Testis (tissue), 5 donors: Measurements from ENCODE around the genes SPIRE2 and MC1R.

GRCh38 chr16:89407198-89408441, 82.7 kb downstream of the ANKRD11 start:
- PRO-cap, 3 experiments, result no peak in any of the 3 experiments
- RAMPAGE, long total RNA, 2 experiments, result no peak in any of the 2 experiments
- RRBS, result no CpG with 5 or more reads among the region's 26 CpGs

DNA sequence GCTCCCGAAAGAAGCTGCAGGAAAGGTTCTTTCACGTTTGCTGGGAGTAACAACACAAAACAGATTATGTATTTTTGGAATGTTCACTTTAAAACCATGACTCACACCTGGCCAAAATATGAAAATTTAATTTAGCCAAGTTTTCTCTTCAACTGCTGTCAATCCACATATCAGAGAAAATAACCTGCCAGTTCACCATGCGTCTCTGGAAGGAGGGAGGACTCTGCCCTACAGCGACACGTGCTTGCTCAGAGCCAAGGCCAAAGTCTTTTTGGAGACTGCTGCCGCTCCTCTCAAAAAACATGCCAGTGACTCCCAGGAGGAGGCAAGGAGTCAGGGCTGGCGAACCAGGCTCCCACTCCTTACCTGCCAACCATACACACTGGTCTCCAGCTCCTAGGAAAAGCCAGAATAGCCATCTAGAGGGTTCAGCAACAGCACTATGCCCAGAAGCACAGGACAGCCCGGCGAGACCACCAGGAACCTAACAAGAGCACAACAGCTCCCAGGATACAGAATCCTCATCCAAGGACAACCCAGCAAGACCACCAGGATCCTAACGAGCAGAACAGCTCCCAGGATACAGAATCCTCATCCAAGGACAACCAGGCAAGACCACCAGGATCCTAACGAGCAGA, 73.0 kb downstream of the ANKRD11 start:
- PRO-cap, 3 experiments, result no peak in any of the 3 experiments
- RAMPAGE, long total RNA, 2 experiments, result no peak in any of the 2 experiments
- RRBS, result no CpG with 5 or more reads among the region's 11 CpGs

DNA sequence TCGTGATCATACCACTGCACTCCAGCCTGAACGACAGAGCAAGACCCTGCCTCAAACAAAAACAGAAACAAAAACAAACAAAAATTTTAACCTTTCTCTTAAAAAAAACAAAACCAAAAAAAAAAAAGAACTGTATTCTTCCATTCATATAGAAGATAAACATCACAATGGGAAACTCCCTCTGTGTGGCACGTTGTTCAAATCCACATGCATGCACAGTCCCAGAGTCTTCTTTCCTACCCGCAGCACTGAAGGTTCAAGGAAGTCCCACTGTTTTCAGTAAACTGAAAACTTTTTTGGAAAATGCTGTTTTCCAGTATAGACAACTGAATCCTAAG, 51.5 kb downstream of the ANKRD11 start:
- PRO-cap, 3 experiments, result no peak in any of the 3 experiments
- RAMPAGE, long total RNA, 2 experiments, result no peak in any of the 2 experiments
- RRBS, result no CpG with 5 or more reads among the region's 4 CpGs

- PRO-cap, 3 experiments, result no peak in any of the 3 experiments
- RAMPAGE, long total RNA, 2 experiments, result no peak in any of the 2 experiments
- RRBS, result no CpG with 5 or more reads among the region's 8 CpGs
Measured at GRCh38 chr16:89439549-89440217, 50.7 kb downstream of the ANKRD11 start.

GRCh38 chr16:89485298-89486366, 4.7 kb downstream of the ANKRD11 start:
- PRO-cap, 3 experiments, result no peak in any of the 3 experiments
- RAMPAGE, long total RNA, 2 experiments, result no peak in any of the 2 experiments
- RRBS, result no CpG with 5 or more reads among the region's 11 CpGs

- PRO-cap, 3 experiments, result peak in 1 of 3 experiments; most common minus-strand start chr16:89498970 (in 1)
- RAMPAGE, long total RNA, 2 experiments, result no peak in any of the 2 experiments
- RRBS, result no CpG with 5 or more reads among the region's 9 CpGs
Measured at GRCh38 chr16:89498868-89499310, 8.5 kb upstream of the ANKRD11 start.

GRCh38 chr16:89563893-89564288, 3.4 kb downstream of the RPL13 start:
- PRO-cap, 3 experiments, result no peak in any of the 3 experiments
- RAMPAGE, long total RNA, 2 experiments, result no peak in any of the 2 experiments
- RRBS, result no CpG with 5 or more reads among the region's 8 CpGs

- PRO-cap, 3 experiments, result no peak in any of the 3 experiments
- RAMPAGE, long total RNA, 2 experiments, result no peak in any of the 2 experiments
- RRBS, result 4% methylated on average over 34 of the region's 54 CpGs
Measured at GRCh38 chr16:89574341-89575028, 1.1 kb upstream of the CPNE7 start.

- PRO-cap, 3 experiments, result no peak in any of the 3 experiments
- RAMPAGE, long total RNA, 2 experiments, result no peak in any of the 2 experiments
- RRBS, result no CpG with 5 or more reads among the region's 16 CpGs
Measured at GRCh38 chr16:89644010-89644758, 13.3 kb downstream of the CHMP1A start.

DNA sequence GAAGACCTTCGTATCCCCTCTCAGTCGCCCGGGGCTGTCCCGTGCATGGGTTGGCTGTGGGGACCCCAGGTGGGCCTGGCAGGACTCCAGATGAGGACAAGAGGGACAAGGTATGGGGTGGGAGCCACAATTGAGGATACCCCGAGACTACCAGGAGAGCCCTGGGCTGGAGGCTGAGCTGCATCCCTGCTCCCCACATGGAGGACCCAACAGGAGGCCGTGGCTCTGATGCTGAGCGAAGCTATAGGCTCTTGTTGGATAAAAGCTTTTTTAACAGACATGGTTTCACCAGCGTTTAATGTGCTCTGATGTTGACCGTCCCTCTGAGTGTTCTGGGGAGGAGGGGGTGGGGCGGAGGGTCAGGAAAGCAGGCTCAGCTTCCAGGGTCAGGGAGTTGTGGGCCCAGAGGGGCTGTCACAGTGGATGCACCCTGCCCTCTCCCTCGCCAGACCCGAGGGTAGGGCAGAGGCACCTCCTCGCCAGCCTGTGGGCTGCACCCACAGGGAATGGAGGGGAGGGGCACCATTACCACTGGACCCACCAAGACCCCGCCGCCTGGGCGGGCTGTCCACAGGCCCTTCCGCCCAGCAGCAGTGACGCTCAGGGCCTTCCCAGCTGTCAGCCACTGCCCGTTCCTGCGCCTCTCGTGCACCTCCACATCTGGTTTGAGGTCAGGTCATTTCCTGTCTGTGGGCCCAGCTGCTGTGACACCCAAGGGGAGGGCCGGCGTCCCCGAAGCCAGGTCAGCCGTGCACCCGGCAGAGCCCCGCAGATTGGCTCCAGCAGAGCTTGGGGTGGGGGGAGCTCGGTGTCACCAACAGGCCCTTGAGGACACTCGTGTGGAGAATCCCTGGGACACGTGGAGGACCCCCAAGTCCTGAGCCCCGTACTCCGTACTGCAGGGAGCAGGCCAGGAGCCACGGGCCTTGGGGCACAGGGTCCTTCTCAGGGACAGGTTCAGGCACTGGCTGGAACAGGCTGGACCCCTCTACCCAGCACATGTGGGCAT, 5.1 kb downstream of the SPATA2L start:
- PRO-cap, 3 experiments, result no peak in any of the 3 experiments
- RAMPAGE, long total RNA, 2 experiments, result no peak in any of the 2 experiments
- RRBS, result no CpG with 5 or more reads among the region's 33 CpGs

GRCh38 chr16:89699835-89700805, 1.4 kb downstream of the SPATA2L start:
- PRO-cap, 3 experiments, result peak in 3 of 3 experiments; most common plus-strand start chr16:89700379 (in 3); most common minus-strand start chr16:89700240 (in 2)
- RAMPAGE, long total RNA, 2 experiments, result no peak in any of the 2 experiments
- RRBS, result 3% methylated on average over 18 of the region's 51 CpGs

- PRO-cap, 3 experiments, result no peak in any of the 3 experiments
- RAMPAGE, long total RNA, 2 experiments, result no peak in any of the 2 experiments
- RRBS, result no CpG with 5 or more reads among the region's 40 CpGs
Measured at GRCh38 chr16:89722949-89724074, 2.0 kb downstream of the ZNF276 start.

GRCh38 chr16:89827571-89828602, at the start of gene SPIRE2:
Gene SPIRE2 (plus strand): TSS chr16:89828475.
- PRO-cap, 3 experiments, result peak in 3 of 3 experiments; most common plus-strand start chr16:89828508 (in 3); most common minus-strand start chr16:89828360 (in 2)
- RAMPAGE, long total RNA, 2 experiments, result no peak in any of the 2 experiments
- RRBS, result 1% methylated on average over 57 of the region's 106 CpGs

GRCh38 chr16:89863769-89864814, 9.3 kb upstream of the TCF25 start:
- PRO-cap, 3 experiments, result peak in 3 of 3 experiments; most common plus-strand start chr16:89863966 (in 2); most common minus-strand start chr16:89863854 (in 2)
- RAMPAGE, long total RNA, 2 experiments, result no peak in any of the 2 experiments
- RRBS, result no CpG with 5 or more reads among the region's 25 CpGs

GRCh38 chr16:89899979-89900570, 18.6 kb upstream of the MC1R start:
- PRO-cap, 3 experiments, result no peak in any of the 3 experiments
- RAMPAGE, long total RNA, 2 experiments, result no peak in any of the 2 experiments
- RRBS, result no CpG with 5 or more reads among the region's 23 CpGs

GRCh38 chr16:89918212-89918968, at the start of gene MC1R:
Gene MC1R (plus strand): TSS chr16:89918862.
- PRO-cap, 3 experiments, result no peak in any of the 3 experiments
- RAMPAGE, long total RNA, 2 experiments, result no peak in any of the 2 experiments
- RRBS, result no CpG with 5 or more reads among the region's 32 CpGs

DNA sequence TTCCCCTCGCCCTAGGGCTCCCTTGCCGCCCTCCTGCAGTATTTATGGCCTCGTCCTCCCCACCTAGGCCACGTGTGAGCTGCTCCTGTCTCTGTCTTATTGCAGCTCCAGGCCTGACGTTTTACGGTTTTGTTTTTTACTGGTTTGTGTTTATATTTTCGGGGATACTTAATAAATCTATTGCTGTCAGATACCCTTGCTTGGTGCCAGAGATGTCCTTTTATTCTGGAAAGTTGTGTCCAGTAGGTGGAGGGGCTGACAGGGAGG, 12.7 kb downstream of the TUBB3 start:
- PRO-cap, 3 experiments, result no peak in any of the 3 experiments
- RAMPAGE, long total RNA, 2 experiments, result no peak in any of the 2 experiments
- RRBS, result no CpG with 5 or more reads among the region's 7 CpGs

DNA sequence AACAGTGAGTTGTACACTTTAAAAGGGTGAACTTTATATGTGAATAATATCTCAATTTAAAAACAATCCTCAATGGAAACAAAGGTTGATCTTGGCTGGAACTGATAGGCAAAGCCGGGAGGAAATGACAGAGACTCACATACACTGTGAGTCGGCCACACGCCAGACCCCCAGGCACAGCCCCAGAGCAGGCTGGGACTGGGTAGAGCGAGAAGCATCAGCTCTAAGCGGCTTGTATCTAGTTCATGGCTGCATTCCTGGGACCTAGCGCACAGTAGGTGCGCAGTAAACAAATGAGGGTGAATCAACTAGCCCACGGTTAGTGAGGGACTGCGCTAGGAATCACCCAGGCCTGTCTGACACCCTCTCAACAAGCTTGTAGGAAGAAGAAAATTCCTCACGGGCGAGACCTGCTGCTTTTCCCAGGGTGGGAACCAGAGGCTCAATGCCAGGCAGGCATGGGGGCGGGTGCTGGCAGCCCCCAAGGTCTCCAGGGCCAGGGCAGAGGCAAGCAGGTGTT, 3.2 kb downstream of the DBNDD1 start:
- PRO-cap, 3 experiments, result no peak in any of the 3 experiments
- RAMPAGE, long total RNA, 2 experiments, result no peak in any of the 2 experiments
- RRBS, result no CpG with 5 or more reads among the region's 12 CpGs

- PRO-cap, 3 experiments, result no peak in any of the 3 experiments
- RAMPAGE, long total RNA, 2 experiments, result no peak in any of the 2 experiments
- RRBS, result no CpG with 5 or more reads among the region's 5 CpGs
Measured at GRCh38 chr16:90020174-90020555, 909 bp upstream of the DBNDD1 start.

DNA sequence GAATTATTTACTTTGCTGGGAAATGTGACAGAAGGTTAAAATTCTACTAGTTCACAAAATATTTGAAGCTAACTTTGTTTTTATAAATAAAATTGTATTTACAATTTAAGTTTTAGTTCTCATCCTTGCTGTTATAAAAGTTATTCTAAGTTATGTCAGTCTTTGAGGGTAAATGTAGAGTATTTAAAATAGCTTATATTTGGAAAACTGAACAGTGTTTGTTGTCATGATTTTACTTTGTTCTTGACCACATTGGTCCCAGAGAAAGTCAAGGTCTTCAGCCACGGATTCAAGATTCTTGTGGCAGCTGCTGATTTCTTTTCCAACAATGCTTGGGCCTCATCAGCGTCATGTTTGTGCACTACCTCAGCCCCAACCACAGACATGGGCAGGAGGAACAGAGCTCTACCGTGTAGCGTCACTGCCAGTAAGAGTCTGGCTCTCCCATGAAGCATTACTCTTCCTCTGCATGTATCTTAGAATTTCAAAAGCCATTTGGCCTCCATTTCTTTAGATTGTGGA, 23.0 kb upstream of the PRDM7 start:
- PRO-cap, 3 experiments, result no peak in any of the 3 experiments
- RAMPAGE, long total RNA, 2 experiments, result no peak in any of the 2 experiments
- RRBS, result no CpG with 5 or more reads among the region's 4 CpGs